AG08470 (cell line): ENCODE measurements around the genes SH3BP2 and HTT.

DNA sequence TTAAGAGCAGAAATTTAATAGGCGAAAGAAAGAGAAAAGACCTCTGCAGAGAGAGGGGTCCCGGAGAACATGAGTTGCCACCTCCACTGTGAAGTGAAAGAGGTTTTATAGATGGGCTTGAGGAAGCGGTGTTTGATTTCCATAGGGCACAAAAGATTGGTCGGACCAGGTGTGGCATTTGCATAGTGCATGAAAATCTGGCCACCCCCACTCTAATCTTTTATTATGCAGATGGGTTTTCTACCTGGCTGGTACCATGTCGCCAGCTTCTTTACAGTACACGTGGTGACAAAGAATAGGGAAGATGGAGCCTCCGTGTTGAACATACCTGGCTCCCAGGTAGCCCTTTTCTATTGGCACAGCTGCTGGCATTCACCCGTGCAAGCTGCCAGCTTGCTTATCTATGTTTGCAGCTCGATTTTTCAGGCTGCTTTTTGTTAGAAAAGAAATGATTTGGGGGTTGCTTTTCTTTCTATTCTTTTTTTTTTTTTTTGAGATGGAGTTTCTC, 14.3 kb upstream of the SH3BP2 start:
- RRBS = no CpG with 5 or more reads among the region's 9 CpGs

GRCh38 chr4:2790436-2790910, 2.4 kb upstream of the SH3BP2 start:
- RRBS = no CpG with 5 or more reads among the region's 12 CpGs

GRCh38 chr4:2792658-2793292, at the start of gene SH3BP2:
TSS of gene SH3BP2 (plus strand) at chr4:2793085.
- RRBS = 7% methylated on average over 19 of the region's 76 CpGs

DNA sequence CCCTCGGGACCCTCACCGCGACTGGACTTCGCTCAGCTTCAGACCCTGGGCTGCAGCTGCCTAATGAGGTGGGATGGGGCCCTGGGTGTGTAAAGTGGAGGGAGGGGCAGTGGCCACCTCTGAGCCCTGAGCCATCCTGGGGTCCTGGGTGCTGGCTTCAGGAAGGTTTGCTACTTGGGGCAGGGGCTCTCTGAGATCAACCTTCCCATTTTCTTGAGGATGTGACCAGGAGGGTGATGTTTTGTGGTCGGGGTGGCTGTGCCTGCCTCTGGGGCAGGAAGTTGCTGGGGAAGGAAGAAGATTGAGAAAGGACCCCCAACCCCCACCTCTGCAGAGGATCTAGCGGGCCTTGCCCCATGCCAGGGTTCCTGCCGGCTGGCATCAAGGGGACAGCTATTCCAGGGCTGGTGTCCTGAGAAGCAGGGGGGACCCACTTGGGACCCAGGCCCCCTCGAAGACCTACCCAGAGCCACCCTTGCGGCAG, 6.4 kb downstream of the SH3BP2 start:
- RRBS = no CpG with 5 or more reads among the region's 9 CpGs

GRCh38 chr4:2800765-2801832, 8.2 kb downstream of the SH3BP2 start:
- RRBS = 14% methylated on average over 13 of the region's 32 CpGs

GRCh38 chr4:2803519-2804094, 10.7 kb downstream of the SH3BP2 start:
- RRBS = 43% methylated on average over 3 of the region's 10 CpGs

DNA sequence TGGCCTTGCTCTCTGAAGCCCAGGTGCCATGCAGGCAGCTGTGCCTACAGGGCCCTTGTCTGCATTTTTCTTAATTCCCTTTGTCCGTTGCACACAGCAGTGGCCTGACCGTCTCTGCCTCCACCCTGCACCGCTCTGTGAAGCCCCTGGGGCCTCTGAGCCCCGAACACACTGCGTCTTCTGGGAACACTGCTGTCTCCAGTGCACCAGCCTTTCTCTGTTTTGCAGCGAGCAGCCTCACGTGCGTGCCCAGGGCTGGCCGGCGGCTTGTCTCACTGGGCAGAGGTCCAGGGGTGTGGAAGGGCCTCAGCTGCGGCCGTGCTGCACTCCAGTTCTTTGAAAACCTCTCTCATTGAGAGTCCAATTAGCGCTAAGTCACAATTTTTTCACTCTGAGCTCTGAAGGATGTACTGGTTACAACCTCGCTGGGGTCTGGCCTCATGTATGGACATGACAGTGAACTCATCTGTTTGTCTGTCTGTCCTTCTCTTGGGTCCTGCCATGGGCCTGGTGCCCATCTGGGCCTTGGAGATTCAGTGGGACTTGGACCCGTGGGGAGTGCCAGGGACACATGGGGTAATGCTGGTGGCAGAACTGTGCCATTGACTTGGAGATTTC, 14.1 kb downstream of the SH3BP2 start:
- RRBS = no CpG with 5 or more reads among the region's 15 CpGs

DNA sequence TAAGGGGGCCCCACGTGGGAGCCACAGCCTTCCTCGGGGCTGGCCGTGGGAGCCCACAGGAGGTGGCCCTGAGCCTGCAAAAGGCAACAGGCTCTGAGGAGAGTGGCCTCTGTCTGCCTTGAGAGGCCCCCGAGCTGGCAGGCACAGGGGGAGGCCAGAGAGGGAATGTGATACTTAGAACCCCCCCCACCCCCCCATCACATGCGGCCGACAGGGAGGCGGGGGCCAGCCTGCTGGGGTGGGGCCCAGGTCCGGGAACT, 19.6 kb downstream of the SH3BP2 start:
- RRBS = no CpG with 5 or more reads among the region's 8 CpGs

DNA sequence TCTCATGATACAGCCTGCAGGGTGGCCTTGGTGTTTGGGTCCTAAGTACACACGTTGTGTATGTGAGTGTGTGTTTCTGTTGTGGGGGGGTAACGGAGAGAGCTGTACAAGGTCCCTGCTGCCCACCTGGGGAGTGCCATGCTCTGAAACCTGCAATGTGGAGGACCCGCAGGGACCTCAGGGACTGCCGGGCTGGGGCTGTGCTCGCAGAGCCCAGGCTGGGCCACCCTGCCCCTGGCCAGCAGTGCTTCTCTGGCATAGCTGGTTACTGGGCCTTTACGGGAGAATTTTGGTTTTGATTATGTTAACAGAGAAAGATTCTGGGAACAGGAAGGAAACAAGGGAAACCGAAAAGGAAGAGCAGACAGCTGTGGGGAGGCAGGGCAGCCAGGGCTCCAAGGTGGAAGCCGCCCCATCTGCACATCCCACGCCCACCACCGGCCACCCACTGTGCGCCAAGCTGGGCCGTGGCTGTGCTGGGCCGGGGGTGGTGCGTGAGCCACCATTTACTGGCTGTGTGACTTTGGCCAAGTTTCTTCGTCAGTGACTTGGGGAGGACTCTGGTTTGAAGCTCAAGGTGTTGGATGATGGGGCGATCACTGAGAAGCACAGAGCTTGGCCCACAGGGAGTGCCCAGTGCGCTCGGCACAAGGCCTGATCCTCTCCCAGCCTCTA, 20.1 kb downstream of the SH3BP2 start:
- RRBS = 22% methylated on average over 4 of the region's 18 CpGs

DNA sequence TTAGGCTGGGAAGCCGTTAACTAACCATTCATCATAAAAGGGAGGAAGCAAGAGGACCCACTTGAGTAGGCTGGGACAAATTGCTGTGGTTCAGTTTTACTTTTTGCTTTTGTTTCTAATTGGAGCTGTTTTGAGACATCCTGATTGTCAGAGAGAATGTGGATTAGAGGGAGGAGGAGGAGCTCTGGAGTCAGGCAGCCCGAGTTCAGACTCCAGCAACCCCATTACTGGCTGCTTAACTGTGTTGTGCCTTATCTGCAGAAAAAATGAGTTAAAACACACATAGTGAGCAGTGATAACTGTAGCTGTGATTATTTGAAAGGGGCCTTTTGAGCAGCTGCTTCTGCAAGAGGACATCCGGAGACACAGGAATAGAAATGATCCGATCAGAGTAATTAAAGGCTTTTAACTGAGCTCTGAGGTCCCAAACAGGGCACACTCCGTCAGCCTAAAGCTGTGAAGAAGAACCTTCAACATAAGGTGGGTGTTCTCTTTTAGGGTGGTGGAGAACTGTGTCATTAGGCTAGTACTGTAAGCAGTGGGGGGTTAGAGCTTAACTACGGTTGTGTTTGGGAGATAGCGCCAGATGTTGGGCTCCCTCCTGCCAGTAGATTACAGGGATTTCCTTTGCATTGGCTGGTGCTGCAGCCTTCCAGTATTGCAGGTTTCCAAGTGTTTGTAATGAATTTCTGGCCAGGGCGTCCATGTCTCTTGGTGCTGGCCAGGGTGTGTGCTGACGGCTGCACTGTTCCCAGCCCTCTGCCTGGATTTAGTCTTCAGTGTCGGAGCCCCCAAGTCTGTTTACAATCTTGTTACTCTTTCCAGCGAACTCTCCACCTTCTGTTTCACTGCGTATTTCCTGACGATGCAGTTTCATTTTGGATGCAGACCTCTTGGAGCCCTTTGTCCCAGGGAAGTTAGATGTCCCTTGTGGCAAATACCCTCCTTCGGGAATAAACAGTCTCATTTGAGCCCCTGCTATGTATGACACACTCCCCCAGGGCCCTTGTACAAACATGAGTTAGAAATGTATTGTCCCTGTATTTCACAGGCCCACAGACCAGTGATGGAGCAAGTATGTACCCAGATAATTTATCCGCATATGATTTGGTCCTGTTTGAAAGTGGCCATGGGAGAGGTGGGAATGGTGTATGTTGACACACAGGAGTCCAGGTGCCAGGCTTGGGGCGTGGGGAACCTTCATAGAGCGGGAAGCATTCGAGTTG, 24.4 kb downstream of the ADD1 start:
- RRBS = no CpG with 5 or more reads among the region's 18 CpGs

DNA sequence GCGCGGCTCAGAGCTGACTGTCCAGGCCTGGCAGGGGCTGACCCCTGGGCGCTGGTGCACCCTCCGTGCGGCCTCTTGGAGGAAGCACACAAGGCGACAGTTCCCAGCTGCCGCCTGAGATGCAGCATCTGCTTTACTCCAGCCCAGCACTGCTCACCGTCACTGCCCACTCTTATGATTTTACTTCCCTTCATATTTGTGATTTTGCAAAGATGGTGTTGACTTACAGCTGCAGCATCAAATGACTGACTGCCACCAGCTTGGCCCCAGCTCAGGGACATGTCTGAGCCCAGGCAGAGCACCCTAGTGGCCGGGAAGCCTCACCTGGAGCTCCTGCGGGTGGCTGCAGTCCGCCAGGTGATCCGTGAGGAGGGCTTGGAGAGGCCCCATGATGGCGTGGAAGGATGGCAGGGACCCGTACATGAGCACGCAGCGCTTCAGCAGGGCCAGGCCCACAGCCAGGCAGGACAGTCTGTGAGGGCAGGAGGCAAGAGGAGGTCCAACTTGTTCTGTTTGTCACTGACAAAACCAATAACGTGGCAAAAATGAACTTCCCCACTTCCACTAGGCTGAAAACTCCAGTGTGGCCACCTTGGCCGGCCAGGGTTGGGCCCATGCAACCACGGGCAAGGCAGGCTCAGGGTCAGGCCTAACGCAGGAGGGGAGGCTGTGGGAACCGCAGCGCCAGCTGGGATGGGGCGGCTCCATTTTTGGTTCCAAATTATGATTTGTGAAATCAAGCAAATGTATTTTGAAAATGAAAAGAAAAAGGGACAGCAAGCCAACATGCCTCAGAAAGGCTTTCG, 6.8 kb upstream of the MFSD10 start:
- RRBS = no CpG with 5 or more reads among the region's 24 CpGs

DNA sequence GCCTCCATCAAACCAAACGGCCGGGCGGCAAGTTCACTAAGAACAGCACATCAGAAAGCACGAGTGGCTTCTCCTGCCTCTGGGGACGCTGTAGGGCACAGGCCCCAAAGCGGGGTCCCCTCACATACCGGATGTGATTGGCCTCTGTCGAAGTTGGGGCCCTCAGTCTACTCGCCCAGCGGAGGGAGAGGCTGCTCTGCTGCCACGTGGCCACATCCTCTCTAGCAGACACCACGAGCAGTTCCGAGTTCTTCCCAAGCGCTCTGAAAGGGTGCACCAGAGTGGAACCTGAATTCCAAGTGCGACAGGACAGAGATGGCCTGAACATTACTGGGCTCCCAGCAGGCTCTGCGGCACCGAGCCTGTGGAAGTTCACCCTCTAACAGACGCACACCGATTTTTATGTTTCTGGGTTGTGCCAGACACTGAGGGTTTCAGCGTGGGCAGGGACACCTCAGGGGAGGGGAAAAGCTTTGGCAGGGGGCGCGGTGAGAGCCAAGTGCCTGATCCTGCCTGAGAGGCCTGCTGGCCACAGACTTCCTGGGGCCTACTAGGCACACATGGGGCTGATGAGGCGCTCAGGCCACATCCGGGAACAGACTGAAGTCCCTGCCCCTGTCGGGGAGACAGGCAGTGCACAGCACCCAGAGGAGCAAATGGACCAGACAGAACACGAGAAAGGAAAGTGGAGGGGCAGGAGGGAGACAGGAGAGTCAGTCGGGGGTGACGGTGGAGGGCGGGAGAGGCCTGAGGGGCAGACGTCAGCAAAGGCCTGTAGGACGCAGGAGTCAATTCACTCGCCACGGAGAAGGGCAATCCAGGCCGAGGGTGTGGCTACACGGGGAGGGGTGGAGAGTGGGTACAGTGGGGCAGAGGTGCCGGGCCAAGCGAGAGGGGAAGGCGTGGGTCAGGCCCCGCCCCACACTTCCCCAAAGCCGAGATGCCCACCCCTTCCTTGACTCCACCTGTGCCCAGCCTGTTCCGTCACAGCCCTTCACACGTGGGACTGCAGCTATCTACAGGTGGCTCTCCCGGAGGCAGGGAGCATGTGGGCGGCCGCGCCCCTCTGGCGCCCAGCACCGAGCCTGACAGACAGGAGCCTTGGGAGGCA, 7.8 kb upstream of the MFSD10 start:
- RRBS = 97% methylated on average over 8 of the region's 48 CpGs

DNA sequence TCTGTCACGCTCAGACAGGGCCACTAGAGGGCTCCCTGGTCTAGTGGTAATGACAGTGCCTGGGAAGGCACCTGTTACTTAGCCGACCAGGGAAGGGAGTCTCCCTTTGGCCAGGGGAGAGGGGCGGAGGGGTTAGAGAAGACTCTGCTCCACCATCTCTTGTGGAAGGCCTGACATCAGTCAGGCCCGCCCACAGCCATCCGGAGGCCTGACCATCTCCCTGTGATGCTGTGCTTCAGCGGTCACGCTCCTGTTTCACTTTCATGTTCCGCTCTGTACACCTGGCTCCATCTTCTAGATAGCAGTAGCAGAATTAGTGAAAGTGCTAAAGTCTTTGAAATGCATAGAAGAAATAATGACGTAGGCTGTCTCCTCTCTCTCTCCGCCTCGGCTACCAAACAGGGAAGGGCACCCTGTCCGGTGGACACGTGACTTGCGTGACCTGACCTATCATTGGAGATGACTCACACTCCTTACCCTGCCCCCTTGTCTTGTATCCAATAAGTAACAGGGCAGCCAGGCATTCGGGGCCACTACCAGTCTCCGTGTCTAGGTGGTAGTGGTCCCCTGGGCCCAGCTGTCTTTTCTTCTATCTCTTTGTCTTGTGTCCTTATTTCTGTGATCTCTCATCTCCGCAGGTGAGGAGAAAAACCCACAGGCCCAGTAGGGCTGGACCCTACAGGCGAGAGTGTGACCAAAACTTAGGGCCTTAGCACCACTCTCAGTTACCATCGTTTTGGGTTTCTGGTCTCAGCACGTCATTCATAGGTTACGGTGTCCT, 26.7 kb upstream of the HTT start:
- RRBS = no CpG with 5 or more reads among the region's 21 CpGs

DNA sequence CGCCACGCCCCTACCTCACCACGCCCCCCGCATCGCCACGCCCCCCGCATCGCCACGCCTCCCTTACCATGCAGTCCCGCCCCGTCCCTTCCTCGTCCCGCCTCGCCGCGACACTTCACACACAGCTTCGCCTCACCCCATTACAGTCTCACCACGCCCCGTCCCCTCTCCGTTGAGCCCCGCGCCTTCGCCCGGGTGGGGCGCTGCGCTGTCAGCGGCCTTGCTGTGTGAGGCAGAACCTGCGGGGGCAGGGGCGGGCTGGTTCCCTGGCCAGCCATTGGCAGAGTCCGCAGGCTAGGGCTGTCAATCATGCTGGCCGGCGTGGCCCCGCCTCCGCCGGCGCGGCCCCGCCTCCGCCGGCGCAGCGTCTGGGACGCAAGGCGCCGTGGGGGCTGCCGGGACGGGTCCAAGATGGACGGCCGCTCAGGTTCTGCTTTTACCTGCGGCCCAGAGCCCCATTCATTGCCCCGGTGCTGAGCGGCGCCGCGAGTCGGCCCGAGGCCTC, at the start of gene HTT:
TSS of gene HTT (plus strand) at position 392 of the 505 bp plus-strand sequence.
- RRBS = 1% methylated on average over 18 of the region's 57 CpGs

DNA sequence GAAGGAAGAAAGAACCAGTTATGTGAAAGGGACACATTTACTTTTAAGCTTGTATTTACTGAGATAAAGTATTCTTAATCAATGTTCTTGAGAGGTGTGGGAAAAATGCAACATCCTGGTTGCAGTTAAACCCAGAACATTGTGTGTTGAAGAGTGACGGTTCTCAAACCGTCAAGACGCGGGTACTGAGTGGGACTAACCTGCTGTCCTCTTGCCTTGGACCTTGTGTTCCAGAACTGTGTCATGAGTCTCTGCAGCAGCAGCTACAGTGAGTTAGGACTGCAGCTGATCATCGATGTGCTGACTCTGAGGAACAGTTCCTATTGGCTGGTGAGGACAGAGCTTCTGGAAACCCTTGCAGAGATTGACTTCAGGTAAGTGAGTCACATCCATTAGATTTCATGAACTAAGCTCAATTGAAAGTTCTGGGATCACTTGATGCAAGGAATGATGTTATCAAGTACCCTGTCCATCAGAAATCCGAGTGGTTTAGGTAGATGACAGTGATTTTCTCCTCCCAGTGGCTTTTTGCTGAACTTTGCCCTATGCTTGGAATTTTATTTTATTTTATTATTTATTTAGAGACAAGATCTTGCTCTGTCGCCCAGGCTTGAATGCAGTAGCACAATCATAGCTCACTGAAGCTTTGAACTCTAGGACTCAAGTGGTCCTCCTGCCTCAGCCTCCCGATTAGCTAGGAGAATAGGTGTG, 59.8 kb downstream of the HTT start:
- RRBS = no CpG with 5 or more reads among the region's 8 CpGs

DNA sequence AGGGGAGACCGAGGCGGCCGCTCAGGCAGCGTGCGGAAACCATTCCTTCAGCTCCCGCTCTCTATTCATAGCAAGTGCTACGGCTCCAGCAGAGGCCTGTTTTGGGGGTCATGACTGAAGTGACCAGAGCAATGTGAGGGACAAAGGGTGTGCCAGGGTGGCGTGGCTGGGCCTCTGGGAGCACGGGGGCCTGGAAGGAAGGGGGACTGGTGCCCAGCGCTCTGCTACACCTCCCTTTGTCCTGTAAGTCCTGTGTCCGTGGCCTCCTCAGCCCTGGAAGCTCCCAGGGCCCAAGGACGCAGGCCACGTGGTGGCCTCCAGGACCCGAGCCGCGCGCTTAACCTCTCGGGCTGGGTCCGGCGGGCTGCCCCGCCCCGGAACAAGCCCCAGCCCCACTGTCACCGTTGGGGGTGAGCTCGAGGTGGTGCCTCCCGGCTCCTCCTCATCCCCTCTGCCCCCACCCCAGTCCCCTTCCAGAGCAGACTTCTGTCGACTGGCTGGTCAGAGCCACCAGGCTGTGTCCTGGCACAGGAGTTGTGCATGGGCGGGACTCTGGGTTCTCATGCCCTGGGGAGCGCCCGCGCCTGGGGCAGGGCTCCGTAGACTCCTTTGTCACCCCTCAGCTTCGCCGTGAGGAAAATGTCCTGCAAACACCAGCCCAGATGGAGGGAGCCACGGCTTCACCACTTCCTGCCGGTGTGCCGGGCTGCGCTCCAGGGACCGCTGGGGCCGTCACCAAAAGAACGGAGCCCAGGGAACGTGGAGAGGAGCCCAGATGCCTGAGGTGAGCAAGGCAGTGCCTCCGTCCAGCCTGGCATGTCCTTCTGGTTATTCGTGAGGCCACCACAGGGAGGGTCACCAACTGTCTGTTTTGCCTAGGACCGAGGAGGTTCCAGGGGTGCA, 7.3 kb upstream of the RGS12 start:
- RRBS = 83% methylated on average over 4 of the region's 44 CpGs

DNA sequence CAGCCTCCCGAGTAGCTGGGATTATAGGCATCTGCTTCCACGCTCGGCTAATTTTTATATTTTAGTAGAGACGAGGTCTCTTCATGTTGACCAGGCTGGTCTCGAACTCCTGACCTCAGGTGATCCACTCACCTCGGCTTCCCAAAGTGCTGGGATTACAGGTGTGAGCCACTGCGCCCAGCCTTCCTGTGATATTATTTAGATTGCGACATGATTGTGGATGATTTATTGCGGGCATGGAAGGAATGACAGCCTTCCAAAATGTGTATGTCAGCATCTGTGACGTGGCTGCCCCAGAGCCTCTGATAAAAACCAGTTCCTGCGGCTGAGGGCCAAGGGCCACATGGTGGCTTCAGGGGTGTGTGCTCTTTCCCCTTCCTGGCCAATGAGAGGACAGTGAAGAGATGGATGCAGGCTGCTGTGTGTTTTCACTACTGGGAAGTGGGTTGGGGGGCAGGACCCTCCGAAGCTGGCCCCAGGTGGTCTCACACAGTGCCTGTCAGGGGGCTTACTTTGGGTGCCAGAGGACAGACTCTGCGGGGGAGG, 57.4 kb upstream of the HGFAC start:
- RRBS = no CpG with 5 or more reads among the region's 13 CpGs

DNA sequence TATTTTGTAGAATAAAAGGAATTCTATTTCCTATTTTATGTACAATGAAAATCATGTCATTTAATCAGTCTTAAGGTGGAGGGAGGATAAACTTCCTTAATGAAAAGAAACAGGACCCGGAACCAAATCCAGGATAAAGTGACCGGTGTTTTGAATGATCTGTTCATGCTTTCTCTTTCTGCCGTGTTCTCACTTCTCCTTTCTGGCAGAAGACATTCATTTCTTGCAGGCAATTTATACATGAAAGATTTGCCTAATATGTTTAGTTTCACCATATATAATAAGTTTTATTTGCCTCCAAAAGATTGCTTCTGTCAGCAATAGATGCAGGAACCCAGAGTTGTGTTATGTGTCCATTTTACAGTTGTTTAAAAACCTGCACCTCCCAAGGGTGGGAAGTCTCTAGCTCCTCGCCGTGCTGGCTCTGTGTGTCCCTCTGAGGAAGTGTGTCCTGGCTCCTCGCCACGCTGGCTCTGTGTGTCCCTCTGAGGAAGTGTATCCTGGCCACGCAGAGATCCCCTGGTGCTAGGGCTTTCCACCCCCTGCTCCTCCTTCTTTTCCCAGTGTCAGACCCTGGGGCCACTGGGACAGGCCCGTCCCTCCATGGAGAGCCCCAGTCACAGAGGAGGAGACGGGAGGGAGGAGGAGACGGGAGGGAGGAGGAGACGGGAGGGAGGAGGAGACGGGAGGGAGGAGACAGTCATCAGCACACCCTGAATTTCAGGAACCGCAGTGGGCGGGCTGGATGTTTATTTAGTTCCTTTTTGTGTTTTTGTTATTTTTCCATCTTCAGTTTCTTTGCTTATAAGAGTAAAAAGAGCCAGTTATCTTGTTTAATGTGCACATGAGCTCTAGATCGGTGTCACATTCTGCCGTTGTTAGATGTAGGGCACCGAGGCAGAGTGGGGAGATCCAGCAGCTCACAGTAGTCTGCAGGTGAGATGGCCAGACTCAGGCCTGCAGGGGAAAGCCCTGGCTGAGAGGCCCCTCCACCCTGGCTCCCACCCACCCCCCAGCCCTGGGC, 53.9 kb upstream of the HGFAC start:
- RRBS = no CpG with 5 or more reads among the region's 18 CpGs

GRCh38 chr4:3410464-3410956, 31.3 kb upstream of the HGFAC start:
- RRBS = no CpG with 5 or more reads among the region's 14 CpGs

DNA sequence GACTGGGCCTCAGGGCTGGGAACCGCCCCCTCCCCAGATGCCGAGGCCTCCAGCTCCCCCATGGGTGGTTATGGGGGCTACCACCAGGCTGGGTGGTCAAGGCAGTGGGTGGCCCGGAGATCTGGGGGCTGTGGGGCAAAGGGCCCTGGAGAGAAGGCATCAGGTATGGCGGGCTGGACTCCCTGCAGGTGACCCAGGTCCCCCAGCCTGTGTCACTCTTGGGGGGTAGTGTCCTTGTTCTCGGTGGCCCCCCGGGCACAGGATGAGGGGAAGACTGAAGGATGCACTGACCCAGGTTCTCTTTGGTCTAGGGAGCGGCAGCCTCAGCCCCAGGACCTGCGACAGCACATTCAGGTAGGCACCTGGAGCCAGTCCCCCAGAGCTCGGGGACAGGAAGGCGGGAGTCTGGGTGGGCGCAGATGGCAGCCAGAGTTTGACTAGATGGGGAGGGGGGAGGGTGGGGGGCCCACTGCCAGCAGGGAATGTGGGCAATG, 33.5 kb downstream of the DOK7 start:
- RRBS = no CpG with 5 or more reads among the region's 11 CpGs